Measurements from ENCODE around the genes SFTA2 and PSORS1C2.

DNA sequence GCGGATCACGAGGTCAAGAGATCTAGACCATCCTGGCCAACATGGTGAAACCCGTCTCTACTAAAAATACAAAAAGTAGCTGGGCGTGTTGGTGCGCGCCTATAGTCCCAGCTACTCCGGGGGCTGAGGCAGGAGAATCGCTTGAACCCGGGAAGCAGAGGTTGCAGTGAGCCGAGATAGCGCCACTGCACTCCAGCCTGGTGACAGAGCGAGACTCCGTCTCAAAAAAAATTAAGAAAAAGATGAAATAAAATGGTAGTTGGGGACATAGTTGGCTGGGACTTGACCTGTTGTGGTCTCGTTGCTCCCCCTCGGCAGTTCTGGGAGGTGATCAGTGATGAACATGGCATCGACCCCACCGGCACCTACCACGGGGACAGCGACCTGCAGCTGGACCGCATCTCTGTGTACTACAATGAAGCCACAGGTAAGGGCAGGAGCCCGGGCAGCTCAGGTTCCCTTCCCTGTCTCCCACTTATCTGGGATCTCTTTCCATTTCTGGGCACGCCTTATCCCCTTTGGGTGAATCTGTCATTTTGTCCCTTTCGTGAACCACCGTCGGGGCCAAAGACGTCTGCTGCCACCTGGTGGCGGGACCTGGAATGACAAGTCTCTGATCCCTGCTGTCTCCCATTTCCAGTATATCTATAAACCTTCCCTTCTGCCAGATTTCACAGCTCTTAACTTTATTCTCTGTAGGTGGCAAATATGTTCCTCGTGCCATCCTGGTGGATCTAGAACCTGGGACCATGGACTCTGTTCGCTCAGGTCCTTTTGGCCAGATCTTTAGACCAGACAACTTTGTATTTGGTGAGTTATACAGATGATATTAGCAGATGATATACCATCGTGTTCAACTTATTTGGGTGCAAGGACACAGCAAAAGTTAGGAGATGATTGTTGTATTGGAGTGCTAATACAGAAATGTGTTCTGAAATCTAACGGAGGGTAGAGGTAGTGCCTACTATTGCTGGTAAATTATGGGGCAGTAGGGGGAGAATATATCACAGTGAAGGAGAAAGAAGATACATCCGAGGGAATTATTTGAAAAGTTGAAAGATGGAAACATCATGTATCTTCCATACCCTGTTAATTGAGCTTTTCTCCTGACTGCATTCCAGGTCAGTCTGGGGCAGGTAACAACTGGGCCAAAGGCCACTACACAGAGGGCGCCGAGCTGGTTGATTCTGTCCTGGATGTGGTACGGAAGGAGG is 2.5 kb downstream of the TUBB start:
- PRO-cap: no peak

DNA sequence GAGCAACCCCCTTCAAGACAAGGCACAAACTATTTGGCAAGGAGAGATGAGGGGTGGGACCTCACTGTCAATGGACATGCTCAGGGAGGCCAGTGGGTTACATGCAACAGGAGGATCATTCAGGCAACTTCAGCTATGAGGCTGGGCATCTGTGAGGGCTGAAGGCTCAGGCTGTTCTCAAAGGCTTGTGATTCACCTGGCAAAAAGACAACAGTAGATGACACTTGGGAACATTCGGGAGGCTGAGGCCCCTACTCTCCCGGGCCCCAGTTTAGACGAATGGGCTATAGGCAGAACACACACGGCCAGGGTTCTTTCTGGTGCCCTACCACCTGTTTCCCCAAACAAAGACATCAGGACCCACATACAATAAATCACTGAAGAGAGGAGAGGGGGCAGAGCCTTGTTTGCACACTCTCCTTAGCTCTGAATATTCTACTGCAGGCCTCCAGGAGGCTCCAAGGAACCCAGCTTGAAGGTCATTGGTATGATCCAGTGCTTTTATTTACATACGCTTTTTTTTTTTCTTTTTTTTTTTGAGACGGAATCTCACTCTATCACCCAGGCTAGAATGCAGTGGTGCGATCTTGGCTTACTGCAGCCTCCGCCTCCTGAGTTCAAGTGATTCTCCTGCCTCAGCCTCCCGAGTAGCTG is 7.9 kb downstream of the TUBB start:
- PRO-cap: no peak

GRCh38 chr6:30730332-30731260 is 10.4 kb downstream of the TUBB start:
- PRO-cap: bidirectional peak, plus-strand start at chr6:30731193, minus-strand start at chr6:30731081

DNA sequence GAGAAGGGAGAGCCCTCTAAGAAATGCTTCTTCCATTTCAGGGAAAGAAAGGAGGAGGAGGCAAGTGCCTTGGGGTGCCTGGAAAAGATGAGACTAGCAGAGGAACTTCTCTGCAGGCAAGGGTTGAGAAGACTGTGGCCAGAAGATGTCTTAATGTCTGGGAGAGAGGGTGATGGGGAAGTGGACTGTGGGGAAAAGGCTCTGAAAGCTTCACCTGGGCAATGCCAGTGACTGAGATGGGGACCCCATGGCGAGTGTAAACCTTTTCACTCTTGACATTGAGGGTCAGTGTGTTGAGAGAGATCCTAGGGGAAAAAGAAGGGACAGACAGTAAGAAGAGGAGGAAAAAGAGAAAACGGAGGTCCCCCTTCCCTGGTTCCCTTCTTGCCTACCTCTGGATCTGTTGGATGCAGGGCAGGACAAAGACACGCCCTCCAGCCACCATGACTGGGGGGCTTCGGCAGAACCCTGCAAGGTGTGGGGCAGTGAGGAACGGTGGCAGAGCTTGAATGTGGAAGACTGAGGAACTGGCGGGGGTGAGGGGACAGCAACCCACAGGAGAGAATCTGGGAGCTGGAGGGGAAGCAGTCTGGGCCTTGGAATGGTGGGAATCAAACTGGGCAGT is 975 bp downstream of the FLOT1 start:
- PRO-cap: no peak

GRCh38 chr6:30787705-30788294 is 43.5 kb upstream of the IER3 start:
- PRO-cap: bidirectional peak, plus-strand start at chr6:30788106, minus-strand start at chr6:30788000

- PRO-cap: bidirectional peak, plus-strand start at chr6:30840021, minus-strand start at chr6:30839850; unidirectional peak, plus-strand start at chr6:30839980
Observed at GRCh38 chr6:30839687-30840100, 44.6 kb upstream of the DDR1 start.

DNA sequence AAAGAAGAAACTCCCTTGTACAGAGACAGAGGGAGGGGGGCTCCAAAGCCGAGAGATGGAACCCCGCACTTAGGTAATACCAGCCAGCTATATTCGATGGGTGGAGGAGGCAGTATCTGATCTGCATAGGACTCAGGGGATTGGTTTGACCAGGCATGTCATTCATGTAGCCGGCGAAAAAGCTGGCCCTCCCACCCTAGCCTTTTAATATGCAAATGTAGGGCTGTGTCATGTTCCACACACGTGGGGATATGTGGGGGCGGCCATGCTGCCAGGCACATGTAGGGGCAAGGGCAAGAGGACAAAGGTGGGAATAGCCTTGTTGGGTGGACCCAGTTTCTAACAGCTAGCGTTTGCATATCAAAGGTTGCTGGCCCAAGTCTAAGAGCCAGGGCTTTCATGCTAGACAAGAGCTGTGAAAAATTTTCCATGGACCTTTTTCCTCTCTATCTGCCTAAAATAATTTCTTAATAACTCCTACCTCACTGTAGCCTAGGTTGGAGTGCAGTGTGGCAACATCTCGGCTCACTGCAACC is 39.1 kb upstream of the DDR1 start:
- PRO-cap: no peak

- PRO-cap: no peak
Observed at GRCh38 chr6:30931662-30932970, at the start of gene SFTA2. Gene SFTA2, minus strand, starts transcription at chr6:30932170.

DNA sequence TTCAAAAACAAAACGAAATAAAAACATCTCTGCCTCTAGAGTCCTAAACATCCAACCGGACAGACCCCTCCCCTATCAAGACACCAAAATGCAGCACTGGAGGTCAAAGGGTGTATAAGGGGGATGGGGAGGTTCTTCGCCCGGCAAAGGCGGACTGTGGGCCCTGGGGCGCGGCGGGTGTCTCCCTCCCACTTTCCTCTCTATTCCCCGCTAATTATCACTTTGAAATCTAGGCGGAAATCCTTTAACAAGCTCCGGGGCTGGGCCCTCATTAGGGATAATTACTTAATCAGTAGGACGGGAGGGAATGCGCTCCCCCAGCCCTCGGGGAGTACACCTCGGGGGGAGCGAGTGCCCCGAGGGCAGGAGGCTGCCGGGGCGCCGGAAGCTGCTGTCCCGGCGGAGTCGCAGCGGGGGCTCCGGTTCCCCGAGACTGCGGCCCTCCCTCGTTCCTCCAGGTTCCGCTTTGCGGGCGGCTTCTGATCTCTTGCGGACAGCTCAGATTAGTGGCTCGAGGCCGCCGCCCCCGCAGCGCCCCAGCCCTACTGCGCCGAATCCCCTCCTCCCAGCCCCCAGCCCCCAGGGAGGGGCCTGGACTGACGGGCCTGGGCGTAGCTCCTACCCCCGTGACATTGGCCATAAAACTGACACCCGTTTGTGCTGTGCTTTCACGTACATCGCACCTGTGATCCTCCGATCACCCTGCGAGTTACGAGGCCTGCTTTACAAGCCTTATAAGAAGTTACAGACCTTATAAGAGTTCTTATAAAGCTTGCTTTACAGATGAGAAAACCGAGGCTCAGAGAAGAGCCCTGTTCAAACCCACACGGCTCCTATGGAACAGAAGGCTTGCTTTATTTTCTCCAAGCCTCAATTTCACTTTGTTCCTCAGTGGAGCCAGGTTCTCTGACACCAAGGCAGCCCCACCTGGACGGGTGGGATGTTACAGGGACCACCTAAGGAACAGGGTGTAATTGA is 14.8 kb downstream of the MUCL3 start:
- PRO-cap: bidirectional peak, plus-strand start at position 647 of the sequence, minus-strand start at position 455 of the sequence

DNA sequence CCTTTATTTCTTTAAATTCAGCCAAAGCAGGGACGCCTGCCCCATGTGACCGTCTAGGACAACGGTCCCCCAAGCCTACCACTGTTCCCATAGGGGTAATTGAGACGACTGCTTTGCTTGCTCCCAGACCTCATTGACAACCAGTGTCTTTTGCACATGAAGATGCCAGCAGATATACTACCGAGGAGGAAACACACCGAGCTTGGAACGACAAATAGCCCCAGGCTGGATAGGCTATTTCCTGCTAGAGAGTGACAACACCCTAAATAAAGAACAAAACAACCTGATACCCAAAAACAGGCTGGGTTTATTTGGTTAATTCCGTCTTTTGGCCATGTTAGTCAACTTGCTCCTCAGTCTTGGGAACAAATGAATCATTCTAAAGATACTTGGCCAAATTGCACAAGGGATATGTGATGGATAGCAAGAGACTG is 11.6 kb upstream of the MUC22 start:
- PRO-cap: no peak

- PRO-cap: no peak
Observed at GRCh38 chr6:31053224-31053587, 42.9 kb downstream of the MUC22 start.

- PRO-cap: no peak
Observed at GRCh38 chr6:31087418-31088120, 24.8 kb downstream of the C6orf15 start.

DNA sequence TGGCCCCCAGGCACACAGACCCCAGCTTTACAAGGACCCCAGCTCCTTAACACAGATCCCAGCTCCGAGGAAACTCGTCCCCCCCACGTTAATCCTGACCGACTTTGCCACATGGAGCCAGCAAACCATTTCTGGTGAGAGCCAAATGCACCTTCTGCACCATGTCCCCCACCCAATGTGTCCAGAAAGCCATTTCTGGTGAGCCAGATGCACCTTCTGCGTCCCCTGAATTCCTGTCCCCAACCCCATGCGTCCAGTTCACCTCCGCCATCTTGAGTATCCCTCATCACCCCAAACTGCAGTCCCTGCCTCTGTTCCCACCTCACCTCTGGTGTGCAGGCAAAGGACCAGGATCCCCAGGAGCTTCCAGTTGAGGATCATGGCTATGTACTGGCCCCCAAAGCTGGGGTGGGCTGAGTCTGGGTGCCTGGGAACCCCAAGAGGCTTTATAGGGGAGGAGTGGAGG is at the start of gene PSORS1C2:
TSS of gene PSORS1C2 (minus strand) at position 421 of the 466 bp plus-strand sequence.
- PRO-cap: no peak

GRCh38 chr6:31156512-31157436 is 828 bp downstream of the CCHCR1 start:
- PRO-cap: no peak

DNA sequence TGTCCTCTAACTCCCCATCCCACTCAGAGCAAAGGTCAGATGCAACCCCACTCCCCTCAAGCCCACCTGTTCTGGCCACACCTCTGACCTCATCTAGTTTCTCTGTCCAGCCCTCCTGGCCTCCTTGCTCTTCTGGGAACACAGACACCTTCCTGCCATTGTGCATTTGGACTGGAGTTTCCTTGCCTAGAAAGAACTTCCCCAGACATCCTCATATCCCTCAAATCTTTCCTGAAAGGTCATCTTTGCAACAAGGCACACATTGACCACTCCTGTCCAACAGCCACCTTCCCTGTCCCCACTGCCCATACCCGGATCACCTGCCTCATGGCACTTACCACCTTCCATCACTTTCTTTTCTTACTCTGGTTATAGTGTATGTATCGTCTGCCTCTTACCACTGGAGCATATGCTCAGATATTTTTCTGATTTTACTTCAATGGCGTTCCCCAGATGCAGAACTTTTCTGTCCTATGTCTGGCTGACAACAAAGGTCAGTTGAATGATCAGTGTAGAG is 4.3 kb downstream of the HLA-C start:
- PRO-cap: no peak

DNA sequence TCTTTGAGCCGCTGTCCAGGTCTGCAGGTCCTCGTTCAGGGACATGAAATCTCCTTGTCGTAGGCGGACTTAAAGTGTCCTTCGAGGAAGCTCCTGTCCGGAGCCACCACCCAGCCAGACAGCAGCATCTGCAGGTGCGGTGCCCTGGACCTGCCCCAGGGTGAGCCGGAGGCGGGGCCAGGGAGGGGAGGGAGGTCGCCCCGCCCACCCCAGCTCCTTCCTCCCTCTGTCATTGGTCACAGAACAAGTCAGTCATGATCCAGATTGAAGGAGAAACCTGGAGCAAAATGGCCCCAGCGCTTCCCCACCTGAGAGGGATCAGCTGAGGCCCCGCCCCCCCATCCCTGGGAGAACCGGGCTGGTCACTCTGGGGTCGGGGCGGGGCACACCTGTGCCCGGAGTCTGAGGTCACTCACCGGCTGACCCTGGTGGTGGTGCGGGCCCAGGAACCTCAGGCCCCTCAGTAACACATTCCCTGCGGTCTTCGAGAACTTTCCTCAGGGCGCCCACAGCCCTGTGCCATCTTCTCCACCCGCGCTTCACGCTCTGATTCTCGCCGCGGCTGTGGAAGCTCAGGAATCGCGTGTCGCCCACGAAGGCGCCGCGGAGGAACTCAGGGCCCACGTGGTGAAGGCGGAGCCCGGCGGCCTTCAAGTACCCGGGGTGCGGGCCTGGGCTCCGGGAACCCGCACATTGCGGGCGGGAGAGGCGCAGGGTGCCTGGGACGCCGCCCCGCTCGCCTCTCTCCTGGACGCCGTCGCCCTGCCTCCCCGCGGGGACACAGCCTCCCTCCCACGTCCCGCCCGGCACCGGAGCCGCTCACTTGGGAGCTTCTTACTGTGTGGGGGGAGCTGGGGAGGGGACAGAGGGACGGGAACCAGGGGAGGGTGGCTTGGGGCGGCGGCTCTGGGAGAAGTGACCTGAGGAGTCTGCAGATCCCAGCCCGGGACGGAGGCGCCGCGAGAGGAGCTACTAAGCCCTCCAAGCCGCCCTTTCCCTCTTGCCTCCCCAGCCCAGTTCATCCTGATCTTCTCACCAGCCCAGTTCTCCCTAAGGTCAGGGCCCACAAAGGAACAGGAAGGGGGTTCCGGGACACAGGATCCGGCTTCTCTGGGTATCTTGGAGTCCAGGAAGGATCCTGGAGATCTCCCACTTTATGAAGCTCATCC is 36.4 kb upstream of the HLA-C start:
- PRO-cap: bidirectional peak, plus-strand start at position 262 of the sequence, minus-strand start at position 123 of the sequence

- PRO-cap: no peak
Observed at GRCh38 chr6:31402347-31403289, 777 bp upstream of the MICA start.

- PRO-cap: no peak
Observed at GRCh38 chr6:31403965-31404592, 684 bp downstream of the MICA start.

DNA sequence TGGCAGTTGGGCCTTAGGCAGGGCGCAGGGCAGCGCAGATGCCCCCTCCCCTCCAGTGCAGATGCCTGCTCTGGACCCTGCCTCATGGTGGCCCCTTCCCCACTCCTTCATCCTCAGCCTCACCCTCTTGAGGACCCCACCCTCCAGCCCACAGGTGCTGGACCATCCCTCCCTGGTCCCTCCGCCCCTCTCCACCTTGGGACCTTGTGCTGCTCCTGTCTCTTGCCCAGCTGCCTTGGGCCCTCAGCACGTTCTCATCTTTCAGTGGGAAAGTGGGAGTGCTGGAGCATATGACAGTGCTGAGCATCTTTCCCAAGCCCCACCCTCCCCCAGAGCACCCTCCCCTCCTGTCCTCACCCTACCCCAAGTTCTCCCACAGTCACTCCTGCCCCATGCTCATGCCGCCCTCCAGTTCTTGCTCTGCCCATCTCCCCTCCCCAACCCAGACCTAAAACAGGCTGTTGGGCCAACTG is 1.4 kb downstream of the MICA start:
- PRO-cap: no peak

DNA sequence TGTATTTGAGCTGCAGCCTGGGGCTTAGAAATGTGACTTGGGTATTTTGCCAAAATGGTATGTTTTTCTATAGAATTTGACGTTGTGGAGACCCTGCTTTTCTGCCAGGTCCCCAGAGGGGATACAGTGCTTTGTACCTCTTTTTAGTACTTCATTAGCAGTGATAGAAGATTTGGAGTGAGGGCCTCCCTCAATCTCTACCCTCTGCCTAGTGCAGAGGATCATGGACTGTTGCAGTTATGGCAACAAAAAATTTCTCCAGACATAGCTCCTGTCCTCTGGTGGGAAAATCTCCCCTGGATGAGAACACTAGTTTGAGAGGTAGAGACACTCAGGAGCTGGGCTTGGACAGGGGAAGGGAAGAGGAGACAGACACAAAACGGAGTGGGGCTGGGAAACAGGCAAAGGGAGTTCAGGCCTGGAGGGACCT is 18.1 kb downstream of the MICA start:
- PRO-cap: no peak

Measured in colonic mucosa (tissue), 1 donor.